IMR-90 (cell line): Measurements from ENCODE around the genes MAP3K13 and TRA2B.

GRCh38 chr3:184600829-184601543 lies 39.4 kb downstream of the EPHB3 start:
- RRBS: no CpG with 5 or more reads among the region's 13 CpGs
CAGE:
- cytosol, long polyA plus RNA: no peak
- long polyA plus RNA: no peak
- nucleus, long polyA plus RNA: no peak

DNA sequence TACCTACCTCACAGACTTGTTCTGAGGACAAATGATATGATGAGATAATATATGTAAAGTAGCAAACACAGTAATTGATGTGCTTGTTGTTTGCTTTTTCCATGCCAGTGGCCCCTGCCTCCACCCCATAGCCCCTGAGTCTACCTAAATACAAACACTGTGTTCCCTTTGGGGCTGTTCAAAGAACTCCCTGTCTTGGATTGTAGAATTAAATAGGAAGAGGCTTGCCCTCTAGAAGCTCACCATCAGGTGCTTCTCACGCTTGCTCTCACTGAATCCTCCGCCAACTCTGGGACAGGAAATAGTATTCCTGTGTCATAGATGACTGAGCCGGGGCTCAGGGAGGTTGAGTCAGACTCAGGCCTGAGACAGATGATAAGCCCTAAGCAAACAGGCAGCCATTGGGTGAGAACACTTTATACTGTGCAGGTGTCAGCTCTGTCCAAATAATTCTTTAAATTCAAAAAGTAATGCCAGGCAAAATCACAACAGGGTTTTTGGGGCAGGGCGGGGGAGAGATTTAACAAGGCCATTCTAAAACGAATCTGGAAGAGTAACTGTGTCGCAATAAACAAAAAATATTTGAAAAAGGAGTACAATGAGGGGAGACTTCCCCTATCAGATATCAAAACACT lies 58.9 kb downstream of the EPHB3 start:
- RRBS: no CpG with 5 or more reads among the region's 6 CpGs
CAGE:
- cytosol, long polyA plus RNA: no peak
- long polyA plus RNA: no peak
- nucleus, long polyA plus RNA: no peak

DNA sequence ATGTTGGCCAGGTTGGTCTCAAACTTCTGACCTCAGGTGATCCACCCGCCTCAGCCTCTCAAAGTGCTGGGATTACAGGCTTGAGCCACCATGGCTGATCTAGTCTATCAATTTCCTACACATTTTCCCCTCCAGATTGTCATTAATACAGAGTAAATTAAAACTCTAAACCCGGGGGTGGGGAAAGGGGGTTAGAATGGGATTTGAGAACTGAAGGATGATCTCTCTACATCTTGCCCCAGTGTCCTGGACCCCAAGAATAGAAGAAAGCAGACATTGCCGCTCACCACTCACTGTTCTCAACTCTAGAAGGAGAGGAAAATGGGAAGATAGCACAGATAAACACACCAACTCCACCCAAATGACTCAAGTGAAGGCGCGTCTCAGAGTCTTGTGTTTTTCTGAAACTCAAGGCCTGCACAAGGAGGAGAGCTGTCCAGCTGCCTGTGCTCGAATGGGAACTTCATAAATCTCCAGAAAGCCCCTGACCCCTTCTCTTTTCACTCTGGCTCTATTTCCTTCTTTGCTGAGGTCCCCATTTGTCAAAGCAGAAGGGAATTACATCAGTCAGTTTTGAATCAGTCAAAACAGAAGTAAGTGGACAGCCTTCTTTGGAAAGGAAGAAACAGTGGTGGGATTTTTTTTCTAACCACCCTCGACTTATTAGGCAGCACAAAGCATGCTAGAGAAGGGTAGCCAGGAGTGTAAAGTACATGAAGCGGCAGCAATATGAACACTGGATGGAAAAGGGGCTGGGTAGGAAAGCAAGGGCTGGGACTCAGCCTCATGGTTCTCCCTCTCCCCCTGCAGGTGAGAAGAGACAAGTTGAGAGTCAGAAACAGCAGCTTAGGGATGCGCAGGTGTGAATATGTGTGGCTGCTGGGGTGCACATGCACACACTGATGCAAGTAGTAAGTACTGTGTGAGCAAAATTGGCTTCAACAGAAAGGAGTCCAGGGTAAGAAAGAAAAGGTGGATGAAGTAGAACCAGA lies 36.4 kb upstream of the MAGEF1 start:
- RRBS: no CpG with 5 or more reads among the region's 9 CpGs
CAGE:
- cytosol, long polyA plus RNA: no peak
- long polyA plus RNA: no peak
- nucleus, long polyA plus RNA: no peak

GRCh38 chr3:185282641-185283324 lies 28.9 kb upstream of the EHHADH start:
- RRBS: 0% methylated on average over 6 of the region's 40 CpGs
CAGE:
- cytosol, long polyA plus RNA: start-site peak on the plus strand at chr3:185282975-185283008, 105 and 165 reads in 2 replicates
- long polyA plus RNA: no peak
- nucleus, long polyA plus RNA: no peak

GRCh38 chr3:185317862-185318498 lies 45.0 kb upstream of the MAP3K13 start:
- RRBS: no CpG with 5 or more reads among the region's 2 CpGs
CAGE:
- cytosol, long polyA plus RNA: no peak
- long polyA plus RNA: no peak
- nucleus, long polyA plus RNA: no peak

DNA sequence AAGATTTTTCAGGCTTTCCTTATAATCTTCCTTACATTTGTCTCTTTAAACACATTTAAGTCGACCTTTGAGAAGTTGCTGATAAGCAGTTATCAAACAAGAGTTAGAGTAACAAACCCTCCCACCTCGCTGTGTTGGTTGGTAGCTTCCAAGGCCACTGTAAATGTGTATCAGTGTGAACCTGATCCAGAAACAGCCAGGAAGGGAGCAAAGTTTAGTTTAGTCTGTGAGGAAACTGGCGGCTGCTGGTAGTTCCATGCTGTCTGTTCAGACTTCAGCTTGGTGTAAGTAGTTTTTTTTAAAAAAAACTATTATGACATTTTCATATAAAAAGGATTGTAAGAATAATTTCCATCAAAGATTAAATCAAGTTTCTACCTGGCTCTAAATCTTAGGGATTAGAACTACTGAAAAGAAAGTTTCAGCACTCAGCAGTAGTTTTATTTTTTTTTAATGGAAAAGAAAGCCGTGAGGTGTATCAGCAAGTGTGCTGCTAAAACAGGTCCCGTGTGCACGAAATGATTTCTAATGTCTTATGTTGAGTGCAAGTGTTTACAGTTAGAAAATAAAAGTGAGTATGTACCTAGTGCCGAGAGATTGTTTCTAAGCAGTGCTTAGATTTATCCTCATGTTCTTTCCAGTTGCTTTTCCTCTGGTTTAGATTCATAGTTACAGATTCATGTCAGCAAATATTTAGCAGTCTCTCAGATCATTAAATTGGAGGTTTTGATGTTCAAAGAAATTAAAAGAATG lies 34.1 kb upstream of the MAP3K13 start:
- RRBS: no CpG with 5 or more reads among the region's 7 CpGs
CAGE:
- cytosol, long polyA plus RNA: no peak
- long polyA plus RNA: no peak
- nucleus, long polyA plus RNA: no peak

- RRBS: no CpG with 5 or more reads among the region's 25 CpGs
CAGE:
- cytosol, long polyA plus RNA: no peak
- long polyA plus RNA: no peak
- nucleus, long polyA plus RNA: no peak
Observed at GRCh38 chr3:185362746-185363947, at the start of gene MAP3K13. TSS of gene MAP3K13 (plus strand) at chr3:185363136.

- RRBS: no CpG with 5 or more reads among the region's 3 CpGs
CAGE:
- cytosol, long polyA plus RNA: no peak
- long polyA plus RNA: no peak
- nucleus, long polyA plus RNA: no peak
Observed at GRCh38 chr3:185732473-185733423, 92.1 kb downstream of the IGF2BP2 start.

GRCh38 chr3:185746152-185746771 lies 78.6 kb downstream of the IGF2BP2 start:
- RRBS: no CpG with 5 or more reads among the region's 10 CpGs
CAGE:
- cytosol, long polyA plus RNA: no peak
- long polyA plus RNA: no peak
- nucleus, long polyA plus RNA: no peak

GRCh38 chr3:185792530-185793308 lies 32.1 kb downstream of the IGF2BP2 start:
- RRBS: 95% methylated on average over 3 of the region's 13 CpGs
CAGE:
- cytosol, long polyA plus RNA: no peak
- long polyA plus RNA: no peak
- nucleus, long polyA plus RNA: no peak

DNA sequence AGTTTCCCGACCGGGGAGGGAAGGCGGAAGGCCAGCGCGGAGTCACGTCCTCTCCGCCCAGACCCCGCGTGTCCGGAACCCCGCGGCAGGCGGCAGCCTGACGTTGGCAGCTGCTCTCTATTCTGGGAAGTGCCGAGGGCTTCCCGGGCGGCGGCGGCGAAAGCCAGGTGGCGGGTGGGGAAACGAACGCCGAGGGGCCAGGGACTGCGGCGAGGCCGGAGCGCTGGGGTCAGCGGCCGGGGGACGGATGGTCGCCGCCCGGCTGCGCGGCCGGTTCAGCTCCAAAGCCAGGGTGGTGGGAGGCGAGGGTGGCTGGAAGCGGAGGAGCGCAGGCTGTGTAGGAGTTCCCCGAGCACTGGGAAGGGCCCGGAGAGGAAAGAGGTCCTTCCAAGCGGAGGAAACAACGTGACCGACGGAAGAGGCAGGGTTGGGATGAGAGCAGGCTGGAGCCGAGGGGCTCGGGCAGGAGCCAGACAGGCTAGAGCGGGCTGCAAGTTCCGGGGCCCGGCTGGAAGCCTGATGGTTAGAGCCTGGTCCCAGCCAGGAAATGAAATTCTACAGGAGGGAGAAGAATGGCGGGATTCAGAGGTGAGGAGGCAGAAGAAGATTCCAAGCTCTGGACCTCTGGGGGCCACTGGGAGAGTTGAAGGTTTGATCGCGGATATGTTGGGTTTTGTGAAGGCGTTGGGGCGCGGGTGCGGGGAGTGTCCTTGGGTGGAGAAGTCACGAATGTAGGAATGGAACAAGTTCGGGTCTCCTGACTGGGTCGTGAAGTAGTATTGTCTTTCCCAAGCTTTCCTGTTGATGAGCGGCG lies 1.3 kb upstream of the IGF2BP2 start:
- RRBS: 2% methylated on average over 30 of the region's 63 CpGs
CAGE:
- cytosol, long polyA plus RNA: no peak
- long polyA plus RNA: no peak
- nucleus, long polyA plus RNA: no peak

DNA sequence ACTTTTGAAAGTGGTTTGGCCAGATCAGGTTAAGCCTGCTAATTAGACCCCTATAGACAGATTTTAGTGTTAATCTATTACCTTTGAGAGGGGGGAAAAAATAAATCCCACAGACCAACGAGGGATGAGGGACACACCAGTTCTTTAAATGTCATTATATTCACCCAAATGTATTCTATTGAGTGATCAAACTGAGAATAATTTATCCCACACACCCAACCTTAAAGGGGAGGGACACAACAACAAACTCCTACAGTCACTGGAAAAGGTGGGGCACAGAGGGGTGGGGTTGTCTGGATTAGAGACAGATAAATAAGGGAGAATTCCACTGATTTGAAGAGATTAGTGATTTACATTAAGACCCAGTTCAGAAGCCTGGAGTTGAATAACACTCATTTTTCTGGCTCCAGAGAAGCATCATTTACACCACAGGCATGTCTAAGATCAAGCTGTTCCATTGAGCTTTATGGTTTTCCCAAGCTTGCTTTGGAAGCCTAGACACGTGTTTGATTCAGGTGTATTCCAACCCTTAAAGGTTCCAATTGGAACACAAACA lies 2.5 kb downstream of the TRA2B start:
- RRBS: no CpG with 5 or more reads among the region's 2 CpGs
CAGE:
- cytosol, long polyA plus RNA: no peak
- long polyA plus RNA: no peak
- nucleus, long polyA plus RNA: no peak

- RRBS: no CpG with 5 or more reads among the region's 18 CpGs
CAGE:
- cytosol, long polyA plus RNA: no peak
- long polyA plus RNA: no peak
- nucleus, long polyA plus RNA: no peak
Observed at GRCh38 chr3:185935812-185936747, 1.7 kb downstream of the TRA2B start.

GRCh38 chr3:185937021-185938130 lies at the start of gene TRA2B:
TSS of gene TRA2B (minus strand) at chr3:185938014.
- RRBS: 1% methylated on average over 21 of the region's 91 CpGs
CAGE:
- cytosol, long polyA plus RNA: start-site peak on the minus strand at chr3:185937939-185938043, 2,213 and 4,475 reads in 2 replicates
- long polyA plus RNA: start-site peak on the minus strand at chr3:185937939-185938020, 2,858 and 4,287 reads in 2 replicates
- nucleus, long polyA plus RNA: start-site peak on the minus strand at chr3:185937939-185938023, 3,055 and 2,396 reads in 2 replicates

DNA sequence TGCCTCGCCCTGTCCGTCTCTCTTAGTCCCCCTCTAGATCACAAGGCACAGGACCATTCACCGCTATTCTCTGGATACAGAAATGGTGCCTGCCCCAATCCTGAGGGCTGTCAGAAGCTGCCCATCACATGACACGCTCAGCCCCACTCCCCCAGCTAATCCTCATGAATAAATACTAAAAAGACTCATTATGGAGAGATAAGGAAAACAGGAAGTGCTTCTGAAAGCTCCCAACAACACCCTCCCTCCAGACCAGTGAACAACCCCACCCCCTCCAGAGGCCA lies 100.8 kb upstream of the ETV5 start:
- RRBS: no CpG with 5 or more reads among the region's 4 CpGs
CAGE:
- cytosol, long polyA plus RNA: no peak
- long polyA plus RNA: no peak
- nucleus, long polyA plus RNA: no peak

GRCh38 chr3:186236550-186236985 lies 125.5 kb downstream of the DGKG start:
- RRBS: no CpG with 5 or more reads among the region's 4 CpGs
CAGE:
- cytosol, long polyA plus RNA: no peak
- long polyA plus RNA: no peak
- nucleus, long polyA plus RNA: no peak

DNA sequence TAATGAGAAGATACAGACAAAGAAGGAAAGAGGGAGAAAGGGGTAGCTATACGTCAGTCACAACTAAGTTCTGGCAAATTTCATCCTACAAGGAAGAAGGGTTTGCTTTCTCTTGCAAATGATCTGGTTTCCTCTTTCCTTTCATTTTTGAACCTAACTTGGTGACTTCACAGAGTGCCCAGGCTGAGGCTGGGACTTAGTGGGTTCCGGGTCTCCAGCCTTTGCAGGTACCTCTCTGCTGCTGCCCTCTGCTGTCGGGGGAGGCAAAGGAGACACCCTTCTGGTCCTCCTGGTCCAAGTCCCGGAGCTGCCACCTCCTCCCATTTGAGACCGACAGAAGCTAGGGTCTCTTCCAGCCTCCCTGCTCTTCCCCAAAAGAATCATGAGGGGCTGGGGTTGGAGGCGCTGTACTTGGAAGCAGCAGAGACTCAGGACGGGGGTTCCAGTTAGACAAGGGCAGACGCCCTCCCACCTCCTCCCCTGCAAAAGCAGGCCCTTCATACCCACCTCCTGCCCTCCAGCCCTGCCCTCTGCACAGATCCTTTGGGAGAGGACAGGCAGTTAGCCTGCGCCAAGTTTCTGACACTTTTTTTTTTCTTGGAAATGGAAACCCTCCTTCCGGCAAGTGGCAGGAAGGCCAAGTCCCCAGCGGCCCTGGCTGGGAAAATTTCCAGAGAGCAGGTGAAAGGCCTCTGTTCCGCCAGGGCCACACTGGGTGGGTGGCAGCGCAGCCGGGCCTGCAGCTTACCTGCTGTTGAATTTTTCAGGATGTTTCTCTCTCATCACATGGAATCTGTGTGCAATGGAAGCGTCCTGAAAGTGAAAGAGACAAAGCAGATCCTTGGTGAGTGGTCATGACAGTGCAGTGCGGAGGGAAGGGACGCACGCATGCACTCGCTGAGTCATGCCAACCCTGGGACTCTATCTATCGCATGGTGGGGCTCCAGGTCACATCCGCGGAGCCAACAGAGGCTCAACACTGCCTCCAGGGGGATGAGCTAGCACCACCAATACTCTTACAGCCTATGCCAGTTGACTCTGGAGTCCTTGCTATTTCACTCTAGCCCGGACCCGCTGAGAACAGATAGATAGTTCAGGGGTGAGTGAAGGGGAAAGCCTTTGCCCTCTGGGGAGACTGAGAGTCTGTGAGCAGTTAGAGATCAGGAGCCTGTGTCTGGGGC lies 119.9 kb downstream of the DGKG start:
- RRBS: 57% methylated on average over 5 of the region's 24 CpGs
CAGE:
- cytosol, long polyA plus RNA: no peak
- long polyA plus RNA: no peak
- nucleus, long polyA plus RNA: start-site peak on the minus strand centred at position 883 of the sequence, 169 bp wide, 42 and 65 reads in 2 replicates

- RRBS: 3% methylated on average over 2 of the region's 13 CpGs
CAGE:
- cytosol, long polyA plus RNA: no peak
- long polyA plus RNA: no peak
- nucleus, long polyA plus RNA: no peak
Observed at GRCh38 chr3:186259548-186259995, 102.5 kb downstream of the DGKG start.

GRCh38 chr3:186521442-186522062 lies 22.6 kb downstream of the CRYGS start:
- RRBS: no CpG with 5 or more reads among the region's 11 CpGs
CAGE:
- cytosol, long polyA plus RNA: no peak
- long polyA plus RNA: no peak
- nucleus, long polyA plus RNA: no peak

DNA sequence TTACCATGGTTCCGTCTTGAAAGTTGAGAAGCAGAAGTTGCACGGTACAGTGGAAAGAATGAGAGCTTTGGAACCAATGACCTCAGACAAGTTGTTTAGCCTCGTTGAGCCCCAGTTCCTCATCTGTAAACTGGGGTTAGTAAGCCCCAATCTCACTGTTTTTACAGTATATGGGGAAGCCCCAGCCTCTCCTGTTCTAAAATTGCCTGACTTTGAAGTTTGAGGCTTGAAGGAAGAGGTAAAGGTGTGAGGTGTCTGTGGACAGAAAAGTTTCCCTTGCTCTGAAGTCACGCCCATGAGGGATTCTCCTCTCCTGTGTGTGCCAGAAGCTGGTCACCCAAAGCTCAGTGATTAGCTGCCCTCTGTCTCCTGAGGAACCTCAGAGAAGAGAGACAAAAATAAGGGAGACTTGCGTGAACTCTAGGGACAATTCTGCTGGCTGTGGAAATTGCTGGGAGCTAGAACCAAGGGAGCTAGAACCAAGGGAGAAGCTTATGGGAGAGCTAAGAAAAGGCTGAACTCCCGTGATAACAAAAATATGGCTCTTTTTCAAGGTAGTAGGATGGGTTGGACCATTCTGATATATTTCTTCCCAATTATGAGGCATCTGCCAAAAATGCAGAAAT lies 9.8 kb downstream of the CRYGS start:
- RRBS: no CpG with 5 or more reads among the region's 6 CpGs
CAGE:
- cytosol, long polyA plus RNA: no peak
- long polyA plus RNA: no peak
- nucleus, long polyA plus RNA: no peak